ENCODE measurements around a stretch of chr3.

- PRO-cap, result no peak
- RAMPAGE, long total RNA, 2 experiments, result start-site peak on the minus strand in 1 of 2 experiments, at chr3:52614640-52614812 at its widest, 5 reads per replicate
Measured at GRCh38 chr3:52614358-52615145, 71.3 kb upstream of the GNL3 start.

- PRO-cap, result no peak
- RAMPAGE, long total RNA, 2 experiments, result no peak in any of the 2 experiments
Measured at GRCh38 chr3:52644625-52645289, 41.1 kb upstream of the GNL3 start.

DNA sequence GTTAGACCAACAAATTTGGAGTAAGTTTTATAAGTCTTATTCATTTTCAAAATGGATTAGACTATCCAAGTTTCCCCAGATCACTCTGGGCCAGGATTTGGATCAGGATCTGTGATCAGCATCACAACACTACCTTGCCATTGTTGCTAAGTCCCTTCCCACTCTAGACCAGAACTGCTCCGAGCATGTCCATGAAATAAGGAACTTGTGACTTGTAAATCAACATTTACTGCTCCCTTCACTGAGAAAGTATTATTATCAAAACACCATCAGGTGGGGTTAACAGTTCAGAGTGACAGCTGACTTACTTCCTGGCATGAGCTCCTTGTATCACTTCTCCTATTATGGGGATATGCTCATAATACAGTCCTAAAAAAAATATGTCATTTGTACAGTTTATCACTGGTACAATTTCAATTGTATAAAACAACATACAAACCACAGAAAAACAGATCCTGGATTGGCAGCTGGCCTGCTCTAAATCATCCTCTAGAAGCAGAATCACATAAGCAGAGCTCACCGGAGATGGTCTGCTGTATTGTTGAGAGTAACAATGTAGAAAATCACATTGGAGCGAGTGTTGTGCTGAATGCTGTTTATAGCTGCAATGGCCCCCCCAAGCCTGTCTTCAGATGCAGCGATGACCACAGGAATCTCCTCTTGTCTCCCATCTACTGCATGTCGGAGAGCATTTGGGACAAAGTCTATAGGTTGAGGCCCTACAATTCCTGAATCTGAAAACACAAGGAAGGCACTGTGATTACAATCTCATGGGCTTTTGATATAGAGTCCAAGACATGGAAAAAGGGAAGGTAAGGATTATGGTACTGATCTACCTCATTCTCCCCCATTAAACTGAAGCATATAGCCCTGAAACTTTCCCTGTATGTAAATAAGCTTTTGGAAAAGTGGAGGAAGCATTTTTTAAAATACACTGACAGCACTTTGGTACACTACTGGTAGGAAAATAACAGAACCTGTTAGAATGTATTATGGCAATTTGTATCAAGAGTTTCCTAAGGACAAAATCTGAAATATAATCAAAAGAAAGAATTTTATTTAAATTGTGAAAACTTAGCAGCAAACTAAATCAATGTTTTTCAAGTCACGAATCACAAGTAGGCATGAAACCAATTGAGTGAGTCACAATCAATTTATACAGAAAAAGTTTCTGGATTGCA lies 8.0 kb downstream of the GLT8D1 start:
- PRO-cap, result no peak
- RAMPAGE, long total RNA, 2 experiments, result no peak in any of the 2 experiments

GRCh38 chr3:52700276-52700944 lies 5.2 kb downstream of the GLT8D1 start:
- PRO-cap, result no peak
- RAMPAGE, long total RNA, 2 experiments, result start-site peak on the minus strand in 1 of 2 experiments, at chr3:52700326-52700626 at its widest, 5 reads per replicate

DNA sequence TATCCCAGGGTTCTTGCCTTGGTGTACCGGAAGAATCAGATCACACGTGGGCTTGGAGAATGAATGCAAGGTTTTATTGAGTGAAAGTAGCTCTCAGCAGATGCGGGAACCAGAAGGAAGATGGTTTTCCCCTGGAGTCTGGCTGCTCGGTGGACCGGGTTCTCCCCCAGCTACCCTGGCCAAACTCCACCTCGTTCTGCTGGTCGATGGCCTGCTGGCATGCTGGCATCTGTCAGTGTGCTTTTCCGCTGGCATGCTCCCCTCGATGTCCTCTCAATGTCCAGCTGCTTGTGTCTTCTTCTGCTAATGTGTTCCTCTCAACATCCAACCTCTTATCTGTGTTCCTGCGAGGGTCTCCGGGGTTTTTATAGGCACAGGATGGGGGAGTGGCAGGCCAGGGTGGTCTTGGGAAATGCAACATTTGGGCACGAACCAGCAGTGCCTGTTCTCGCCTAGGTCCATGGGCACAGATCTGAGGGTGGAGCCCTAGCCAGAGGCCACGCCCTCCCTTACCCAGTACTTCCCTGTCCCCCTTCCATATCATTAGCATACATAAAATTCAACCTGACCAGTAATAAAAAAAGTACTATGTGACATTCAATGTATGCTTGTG lies 6.7 kb downstream of the SPCS1 start:
- PRO-cap, result no peak
- RAMPAGE, long total RNA, 2 experiments, result no peak in any of the 2 experiments

DNA sequence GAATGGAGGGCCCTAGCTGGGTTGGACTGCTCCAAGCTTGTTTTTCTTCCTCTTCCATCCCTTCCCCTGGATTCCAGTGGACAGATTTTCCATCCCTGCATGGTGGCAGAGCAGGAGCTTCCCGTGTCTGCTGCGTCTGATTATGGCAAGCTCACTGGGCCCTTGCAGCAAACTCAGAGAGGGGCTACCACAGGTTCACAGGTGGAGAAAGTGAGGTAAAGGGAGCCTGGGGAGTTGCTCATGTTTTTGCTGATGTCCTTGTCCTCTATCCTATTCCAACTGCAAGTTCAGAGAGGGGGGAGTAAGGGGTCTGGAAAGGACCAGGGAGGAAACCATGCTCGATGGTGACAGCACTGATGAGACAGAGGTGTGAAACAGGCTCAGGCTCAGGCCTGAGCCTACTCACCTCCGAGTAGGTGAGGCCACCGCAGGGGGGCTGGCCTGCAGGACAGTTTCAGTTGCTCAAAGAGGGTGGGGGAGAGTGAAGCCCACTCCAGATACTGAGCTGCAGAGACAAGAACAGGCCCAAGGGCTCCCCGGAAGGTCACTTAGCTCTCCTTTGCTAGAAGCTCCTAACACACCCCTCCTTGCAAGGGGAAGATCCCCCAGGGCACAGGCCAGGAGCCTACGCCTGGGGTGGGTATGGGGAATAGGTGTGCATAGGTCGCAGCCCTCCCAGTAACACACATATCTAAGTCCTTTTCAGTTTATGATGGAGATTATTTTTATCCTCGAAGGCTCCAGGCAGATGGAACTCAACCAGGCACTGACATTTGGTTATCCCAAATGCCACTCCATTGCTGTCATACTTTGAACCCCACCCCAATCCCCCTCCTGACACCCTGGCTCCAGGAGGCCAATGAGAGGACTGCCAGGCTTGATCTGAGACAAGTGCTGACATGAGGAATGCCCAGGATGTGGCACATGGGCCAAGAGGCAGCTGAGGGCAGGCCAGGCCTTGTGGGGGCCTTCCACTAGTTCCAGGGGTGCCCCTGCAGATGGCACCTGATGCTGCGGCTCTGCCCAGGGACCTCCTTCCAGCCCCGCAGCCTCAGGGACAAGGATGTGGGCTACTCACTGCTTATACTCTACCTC lies 911 bp upstream of the MUSTN1 start:
- PRO-cap, result no peak
- RAMPAGE, long total RNA, 2 experiments, result no peak in any of the 2 experiments

DNA sequence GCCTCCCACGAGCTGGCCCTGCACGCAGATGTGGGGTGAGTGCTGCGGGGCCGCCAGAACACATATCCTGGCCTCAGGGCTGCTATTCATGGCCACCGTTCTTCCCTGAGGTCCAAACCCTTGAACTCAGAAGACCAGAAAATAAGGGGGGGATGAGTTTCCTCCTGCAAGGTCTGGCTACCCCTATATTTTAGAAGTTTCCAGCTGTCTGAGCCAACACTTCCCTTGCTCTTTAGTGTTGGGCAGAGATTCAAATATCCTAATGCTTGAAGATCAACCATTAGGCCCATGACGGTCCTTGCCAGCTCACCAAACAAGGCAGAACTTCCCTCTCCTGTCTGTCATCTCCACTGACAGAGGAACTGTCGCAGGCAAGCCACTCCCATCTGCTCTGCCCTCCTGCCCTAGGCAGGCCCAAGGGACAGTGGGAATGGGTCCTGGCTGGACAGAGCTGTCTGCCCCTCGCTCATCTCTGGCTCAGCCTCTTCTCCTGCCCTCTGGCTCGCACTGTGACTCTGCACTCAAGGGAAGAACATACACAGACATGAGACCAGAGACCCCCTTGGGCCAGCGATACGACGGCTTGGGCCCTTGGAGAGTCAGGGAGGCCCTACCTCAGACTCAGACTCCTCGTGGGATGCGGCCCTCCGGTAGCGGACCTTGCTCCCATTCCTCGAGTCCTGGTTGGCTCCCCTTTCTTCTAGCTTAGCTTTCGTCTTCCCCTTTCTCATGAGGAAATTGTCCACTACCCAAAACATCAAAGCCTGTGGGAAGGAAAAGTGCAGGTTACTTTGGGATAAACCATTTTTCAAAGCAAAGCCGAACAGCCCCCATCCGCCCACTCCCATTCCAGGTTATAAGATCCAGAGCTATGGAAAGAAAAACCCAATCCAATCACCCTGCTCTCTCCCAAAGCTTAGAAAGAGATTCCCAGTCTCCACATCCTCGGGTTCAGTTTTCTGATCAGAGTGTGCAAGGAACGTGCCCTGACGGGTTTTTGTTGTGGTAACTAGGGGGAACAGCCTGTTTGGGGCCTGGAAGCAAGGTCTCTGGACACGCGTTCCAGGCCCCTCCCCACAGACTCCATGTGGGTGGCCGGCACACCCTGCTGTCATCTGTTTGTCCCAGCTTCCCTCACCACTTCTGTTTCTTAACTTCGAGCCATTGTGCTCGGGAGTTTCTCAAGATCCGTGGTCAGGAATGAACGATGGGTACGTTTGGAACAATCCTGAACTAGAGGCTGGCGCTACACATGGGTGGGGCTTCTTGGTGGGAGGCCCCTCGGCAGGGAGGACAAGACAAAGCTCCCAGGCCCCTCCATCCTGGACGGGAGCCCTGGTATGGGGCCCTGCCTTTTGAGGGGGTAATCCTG lies 7.9 kb upstream of the MUSTN1 start:
- PRO-cap, result no peak
- RAMPAGE, long total RNA, 2 experiments, result no peak in any of the 2 experiments

- PRO-cap, result no peak
- RAMPAGE, long total RNA, 2 experiments, result start-site peak on the minus strand in 1 of 2 experiments, at chr3:53040519-53040614 at its widest, 5 reads per replicate
Measured at GRCh38 chr3:53040184-53040883, 5.5 kb downstream of the SFMBT1 start.

GRCh38 chr3:53161873-53162152 lies 804 bp downstream of the PRKCD start:
- PRO-cap, result unidirectional peak, minus-strand start at chr3:53162069
- RAMPAGE, long total RNA, 2 experiments, result no peak in any of the 2 experiments

DNA sequence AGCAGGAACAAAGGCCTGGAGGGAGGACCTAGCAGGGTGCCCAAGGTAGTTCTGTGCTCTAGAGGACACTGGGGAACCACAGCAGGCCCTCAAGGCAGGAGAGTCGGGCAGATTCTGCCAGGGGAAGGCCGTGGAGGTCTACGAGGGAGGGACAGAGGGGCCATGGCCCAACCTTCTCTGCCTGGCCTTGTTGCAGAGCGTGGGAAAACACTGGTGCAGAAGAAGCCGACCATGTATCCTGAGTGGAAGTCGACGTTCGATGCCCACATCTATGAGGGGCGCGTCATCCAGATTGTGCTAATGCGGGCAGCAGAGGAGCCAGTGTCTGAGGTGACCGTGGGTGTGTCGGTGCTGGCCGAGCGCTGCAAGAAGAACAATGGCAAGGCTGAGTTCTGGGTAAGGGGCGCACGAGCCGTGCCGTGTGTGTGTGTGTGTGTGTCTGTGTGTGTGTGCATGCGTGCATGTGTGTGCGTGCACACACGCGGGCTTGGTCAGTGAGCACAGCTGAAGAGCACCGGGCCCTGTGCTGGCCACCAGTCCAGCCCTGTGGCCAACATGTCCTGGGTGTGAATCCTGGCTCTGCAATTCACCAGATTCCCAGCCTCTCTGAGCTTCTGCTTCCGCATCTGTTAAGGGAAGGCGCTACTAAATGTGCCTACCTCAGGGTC lies 18.5 kb downstream of the PRKCD start:
- PRO-cap, result no peak
- RAMPAGE, long total RNA, 2 experiments, result no peak in any of the 2 experiments

GRCh38 chr3:53185287-53185521 lies 24.2 kb downstream of the PRKCD start:
- PRO-cap, result no peak
- RAMPAGE, long total RNA, 2 experiments, result no peak in any of the 2 experiments

GRCh38 chr3:53281607-53281844 lies 25.7 kb upstream of the TKT start:
- PRO-cap, result no peak
- RAMPAGE, long total RNA, 2 experiments, result no peak in any of the 2 experiments

- PRO-cap, result no peak
- RAMPAGE, long total RNA, 2 experiments, result no peak in any of the 2 experiments
Measured at GRCh38 chr3:53478843-53479239, 15.6 kb upstream of the CACNA1D start.

DNA sequence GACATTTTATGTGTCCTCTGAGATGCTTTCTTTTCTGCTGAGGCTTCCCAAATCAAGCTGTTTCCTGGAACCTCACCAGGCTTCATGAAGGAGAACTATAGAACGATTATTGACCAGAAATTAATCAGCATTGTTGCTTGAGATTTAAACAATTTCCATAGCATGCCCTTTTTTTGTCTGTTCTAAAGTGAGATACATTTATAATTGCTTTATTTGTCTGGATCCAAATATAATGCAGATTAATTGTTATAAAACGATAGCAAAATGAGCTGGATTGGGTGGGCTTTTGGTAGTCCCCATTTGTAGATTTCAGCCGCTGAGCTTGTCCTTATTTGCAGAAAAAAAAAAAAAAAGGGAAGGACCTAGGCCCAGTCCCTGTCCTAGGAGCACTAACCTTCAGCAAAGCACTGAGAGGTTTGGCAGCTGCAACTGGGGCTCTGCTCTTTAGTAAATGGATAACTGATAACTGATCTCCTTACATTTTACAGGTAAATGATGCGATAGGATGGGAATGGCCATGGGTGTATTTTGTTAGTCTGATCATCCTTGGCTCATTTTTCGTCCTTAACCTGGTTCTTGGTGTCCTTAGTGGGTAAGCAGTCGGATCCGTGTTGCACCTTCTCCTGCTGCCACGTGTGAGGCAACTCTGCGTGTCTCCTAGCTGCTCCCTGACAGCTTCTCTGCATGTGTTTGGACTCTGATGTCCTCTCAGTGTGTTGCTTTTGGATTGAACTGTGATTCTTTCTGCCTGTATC lies 172.8 kb downstream of the CHDH start:
- PRO-cap, result no peak
- RAMPAGE, long total RNA, 2 experiments, result no peak in any of the 2 experiments

- PRO-cap, result no peak
- RAMPAGE, long total RNA, 2 experiments, result no peak in any of the 2 experiments
Measured at GRCh38 chr3:53846664-53846879, 204 bp downstream of the IL17RB start.

- PRO-cap, result no peak
- RAMPAGE, long total RNA, 2 experiments, result no peak in any of the 2 experiments
Measured at GRCh38 chr3:53867347-53868103, 14.4 kb downstream of the ACTR8 start.

GRCh38 chr3:54033634-54034303 lies 88.6 kb upstream of the CACNA2D3 start:
- PRO-cap, result no peak
- RAMPAGE, long total RNA, 2 experiments, result no peak in any of the 2 experiments

DNA sequence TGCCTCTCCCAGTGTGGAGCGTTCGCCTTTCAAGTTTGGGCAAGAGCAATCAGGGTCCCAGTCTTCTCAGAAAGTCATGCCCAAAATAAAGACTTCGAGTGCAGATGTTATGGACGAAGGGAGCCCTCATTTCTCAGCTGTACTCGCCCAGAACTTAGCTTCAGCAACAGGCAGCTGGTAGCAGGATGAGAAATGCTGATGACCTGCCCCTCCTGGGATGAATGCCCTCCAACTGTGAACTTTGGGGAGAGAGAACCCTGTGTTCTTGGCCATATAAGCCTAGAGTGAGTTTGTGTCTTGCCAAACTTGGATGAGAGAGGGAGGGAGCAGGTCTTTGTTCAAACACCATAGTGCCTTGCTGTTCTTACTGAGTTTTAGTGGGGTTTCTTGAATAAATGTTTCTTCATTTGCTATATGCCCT lies 400.3 kb downstream of the LRTM1 start:
- PRO-cap, result no peak
- RAMPAGE, long total RNA, 2 experiments, result no peak in any of the 2 experiments

DNA sequence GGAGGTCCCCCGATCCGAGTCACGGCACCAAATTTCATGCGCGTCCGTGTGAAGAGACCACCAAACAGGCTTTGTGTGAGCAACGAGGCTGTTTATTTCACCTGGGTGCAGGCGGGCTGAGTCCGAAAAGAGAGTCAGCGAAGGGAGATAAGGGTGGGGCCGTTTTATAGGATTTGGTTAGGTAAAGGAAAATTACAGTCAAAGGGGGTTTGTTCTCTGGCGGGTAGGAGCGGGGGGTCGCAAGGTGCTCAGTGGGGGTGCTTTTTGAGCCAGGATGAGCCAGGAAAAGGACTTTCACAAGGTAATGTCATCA lies 288.2 kb downstream of the LRTM1 start:
- PRO-cap, result no peak
- RAMPAGE, long total RNA, 2 experiments, result no peak in any of the 2 experiments

GRCh38 chr3:54966882-54967262 lies 39.0 kb upstream of the LRTM1 start:
- PRO-cap, result no peak
- RAMPAGE, long total RNA, 2 experiments, result no peak in any of the 2 experiments

Measured in body of pancreas (tissue), 2 donors.